Mesenchymal stem cell of Wharton's jelly (primary cell): ENCODE measurements around a stretch of chr7.

DNA sequence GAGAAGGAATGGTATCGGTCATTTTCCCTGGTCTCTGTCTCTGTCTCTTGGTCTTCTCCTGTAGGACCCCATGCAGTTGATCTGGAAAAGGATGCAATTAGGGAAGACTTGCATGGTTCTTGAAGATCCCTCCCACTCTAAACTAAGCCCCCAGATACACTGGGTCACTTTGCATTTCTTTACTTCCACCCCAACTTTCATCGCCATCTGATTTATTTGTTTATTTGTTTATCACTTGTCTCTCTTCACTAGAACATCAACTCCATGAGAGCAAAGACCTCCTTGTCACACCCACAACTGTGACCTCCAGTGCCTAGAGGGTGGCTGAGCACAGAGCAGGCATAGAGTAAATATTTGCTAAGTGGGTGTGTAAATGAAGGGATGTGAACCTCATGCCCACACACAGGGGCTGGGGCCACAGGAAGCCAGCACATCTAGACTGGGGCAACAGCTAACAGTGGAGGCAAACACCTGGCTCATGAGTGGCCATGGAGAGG lies 40.0 kb downstream of the AKR1B1 start:
- CAGE, long polyA plus RNA: no peak

DNA sequence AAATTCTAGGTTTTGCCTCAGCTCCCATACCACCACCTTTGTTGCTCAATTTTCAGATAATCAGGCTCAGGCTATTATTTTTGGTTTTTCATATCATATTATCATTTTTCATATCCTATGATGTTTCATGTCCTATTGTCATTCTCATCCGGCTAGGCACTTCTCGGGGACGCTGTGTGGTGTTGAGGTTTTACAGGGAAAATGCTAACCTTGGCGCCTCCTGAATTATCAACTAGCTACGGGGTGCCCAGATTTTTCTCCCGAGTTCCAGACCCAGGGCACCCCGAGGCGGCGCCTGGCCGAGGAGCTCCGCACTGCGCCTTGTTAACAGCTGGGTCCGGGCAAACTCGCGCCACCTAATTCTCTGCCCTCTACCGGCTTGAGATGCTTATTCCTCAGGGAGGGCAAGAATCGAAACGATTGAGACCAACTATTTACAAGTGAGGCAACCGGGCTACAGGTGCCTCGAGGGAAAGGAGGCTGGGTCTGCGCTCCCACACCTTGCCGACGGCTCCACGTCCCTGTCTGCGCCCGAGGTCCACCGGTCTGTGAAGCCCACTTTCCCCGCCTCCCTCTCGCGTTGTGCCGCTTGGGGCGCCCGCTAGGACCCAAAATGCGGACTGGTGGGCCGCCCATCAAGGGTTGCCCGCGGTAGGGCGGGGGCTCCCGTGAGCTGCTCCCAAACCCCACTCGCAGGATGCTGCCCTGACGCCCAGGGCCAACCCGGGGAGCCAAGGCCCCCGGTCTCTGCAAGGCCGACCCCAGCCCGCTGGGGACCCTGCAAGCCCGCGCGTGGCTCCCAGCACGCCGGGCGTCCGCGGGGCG lies 608 bp downstream of the AKR1B1 start:
- CAGE, long polyA plus RNA: no peak

- CAGE, long polyA plus RNA: no peak
These were observed 16.0 kb downstream of the AKR1B15 start for GRCh38 chr7:134564914-134565269.

- CAGE, long polyA plus RNA: no peak
These were observed 16.8 kb downstream of the AKR1B15 start for GRCh38 chr7:134565639-134566088.

- CAGE, long polyA plus RNA: no peak
These were observed 44.9 kb downstream of the AKR1B15 start for GRCh38 chr7:134593801-134594293.

GRCh38 chr7:134745354-134745654 lies 34.1 kb upstream of the CALD1 start:
- CAGE, long polyA plus RNA: no peak

DNA sequence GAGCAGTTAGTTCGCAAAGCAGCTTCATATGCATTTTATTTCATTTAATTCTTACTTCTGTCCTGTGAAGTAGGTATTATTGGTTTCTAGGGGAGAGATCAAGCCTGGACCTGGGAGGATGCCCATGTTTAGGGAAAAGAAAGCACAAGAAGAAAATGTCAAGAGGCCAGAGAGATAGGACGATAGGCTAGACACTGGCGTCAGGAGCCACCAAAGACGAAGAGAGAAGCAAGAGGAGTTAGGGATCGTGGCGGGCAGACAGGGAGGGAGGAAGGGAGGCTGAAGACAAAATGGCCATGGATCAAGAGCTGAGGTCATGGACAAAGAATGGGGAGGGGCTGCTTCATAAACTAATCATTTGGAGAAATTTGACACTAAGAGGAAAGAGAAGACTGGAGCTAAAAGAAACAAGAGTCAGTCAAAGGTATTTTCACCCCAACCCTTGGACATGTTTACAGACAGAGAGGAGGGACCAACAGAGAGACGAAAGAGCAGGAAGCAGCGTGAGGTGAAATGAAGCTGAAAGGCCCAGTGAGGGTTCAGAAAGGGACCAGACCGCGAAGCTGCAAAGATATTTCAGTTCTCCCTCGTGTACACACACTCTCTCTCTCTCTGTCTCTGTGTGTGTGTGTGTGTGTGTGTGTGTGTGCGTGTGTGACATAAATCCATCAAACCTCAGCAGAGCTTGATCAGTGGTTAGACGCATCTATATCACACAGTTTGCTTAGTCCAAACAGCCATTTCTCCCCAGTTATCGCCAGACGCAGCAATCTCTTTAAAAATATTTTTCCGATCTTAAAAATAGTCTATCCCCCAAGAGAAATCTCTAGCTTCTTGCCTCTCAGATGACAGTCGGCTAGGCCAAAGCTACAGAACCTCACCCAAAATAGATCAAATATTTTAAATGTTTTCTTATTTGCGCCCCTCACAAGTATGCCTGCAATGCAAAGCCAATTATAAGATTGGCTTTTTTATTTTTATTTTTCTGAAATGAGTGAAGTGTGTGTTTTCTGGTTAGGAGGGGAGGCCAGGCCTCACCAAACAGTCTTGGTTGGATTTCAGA lies 12.5 kb upstream of the CALD1 start:
- CAGE, long polyA plus RNA: no peak

- CAGE, long polyA plus RNA: no peak
These were observed 3.9 kb downstream of the CALD1 start for GRCh38 chr7:134783054-134784107.

DNA sequence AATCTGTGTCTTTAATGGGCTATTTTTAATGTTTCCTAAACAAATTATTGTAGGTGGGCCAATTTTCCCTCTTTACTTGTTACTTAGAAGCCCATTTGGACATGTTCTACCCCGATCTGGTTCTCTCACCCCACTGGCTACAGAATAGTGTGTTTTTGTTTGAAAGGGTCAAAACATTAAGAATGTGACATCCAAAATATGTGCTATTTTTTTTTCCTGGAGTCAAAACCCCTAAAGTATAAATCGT lies 32.2 kb downstream of the CALD1 start:
- CAGE, long polyA plus RNA: no peak

GRCh38 chr7:134907590-134908370 lies 78.5 kb upstream of the AGBL3 start:
- CAGE, long polyA plus RNA: no peak

- CAGE, long polyA plus RNA: no peak
These were observed 39.0 kb upstream of the AGBL3 start for GRCh38 chr7:134947094-134947933.

DNA sequence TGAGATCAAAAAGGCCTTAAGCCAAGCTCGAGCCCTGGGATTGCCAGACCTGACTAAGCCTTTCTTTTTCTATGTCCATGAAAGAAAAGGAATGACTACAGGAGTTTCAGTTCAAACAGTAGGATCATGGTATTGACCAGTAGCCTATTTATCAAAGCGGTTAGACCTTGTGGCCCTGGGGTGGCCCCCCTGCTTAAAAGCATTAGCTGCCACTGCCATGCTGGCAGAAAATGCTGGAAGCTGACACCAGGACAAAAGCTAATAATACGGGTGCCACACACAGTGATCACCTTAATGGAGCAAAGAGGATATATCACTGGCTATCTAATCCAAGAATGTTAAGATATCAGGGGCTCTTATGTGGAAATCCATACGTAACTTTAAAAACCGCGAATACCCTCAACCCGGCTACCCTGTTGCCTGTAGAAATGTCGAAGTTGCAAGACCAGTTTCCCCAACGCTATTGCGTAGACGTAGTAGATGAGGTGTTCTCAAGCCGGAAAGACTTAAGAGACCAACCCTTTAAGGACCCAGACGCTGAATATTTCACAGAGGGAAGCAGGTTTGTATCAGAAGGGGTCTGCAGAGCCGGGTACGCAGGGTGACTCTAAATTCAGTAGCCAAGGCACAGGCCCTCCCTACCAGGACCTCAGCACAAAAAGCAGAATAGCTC lies 7.8 kb upstream of the CYREN start:
- CAGE, long polyA plus RNA: no peak

DNA sequence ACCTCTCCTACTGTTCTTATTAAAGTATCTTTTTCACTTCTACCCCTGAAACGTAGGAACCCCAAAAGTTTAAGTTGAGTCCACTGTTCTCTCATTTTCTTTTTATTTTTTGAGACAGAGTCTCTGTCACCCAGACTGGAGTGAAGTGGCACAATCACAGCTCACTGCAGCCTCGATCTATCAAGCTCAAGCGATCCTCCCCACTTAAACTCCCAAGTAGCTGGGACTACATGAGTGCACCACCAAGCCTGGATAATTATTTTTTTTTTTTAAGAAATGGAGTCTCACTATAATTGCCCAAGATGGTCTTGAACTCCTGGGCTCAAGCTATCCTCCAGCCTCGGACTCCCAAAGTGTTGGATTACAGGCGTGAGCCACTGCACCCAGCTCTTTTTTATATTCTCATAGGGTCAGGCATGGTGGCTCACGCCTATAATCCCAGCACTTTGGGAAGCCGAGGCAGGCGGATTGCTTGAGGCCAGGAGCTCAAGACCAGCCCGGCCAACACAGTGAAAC lies 13.1 kb downstream of the CNOT4 start:
- CAGE, long polyA plus RNA: no peak

- CAGE, long polyA plus RNA: no peak
These were observed 9.5 kb upstream of the FAM180A start for GRCh38 chr7:135757741-135758919.

DNA sequence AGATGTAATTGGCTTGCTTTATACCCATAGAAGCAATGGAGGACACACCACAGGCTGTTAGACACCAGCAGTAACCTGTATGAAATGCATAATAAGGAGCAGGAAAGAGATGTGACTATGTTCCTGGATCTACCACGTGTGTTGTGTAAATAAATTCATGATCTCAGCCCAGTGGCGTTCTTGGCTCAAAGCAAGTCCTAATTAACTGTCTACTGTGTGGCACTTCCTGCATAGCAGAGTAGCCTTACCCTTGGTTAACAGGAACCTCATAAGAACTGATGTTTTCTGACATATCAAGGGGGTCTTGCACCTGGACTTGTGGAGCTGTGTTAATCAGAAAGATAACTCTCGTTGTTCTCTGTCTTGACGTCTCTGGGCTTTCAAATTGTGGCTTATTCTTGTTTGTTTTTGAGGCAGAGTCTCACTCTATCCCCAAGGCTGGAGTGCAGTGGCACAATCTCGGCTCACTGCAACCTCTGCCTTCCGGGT lies 25.7 kb upstream of the FAM180A start:
- CAGE, long polyA plus RNA: no peak

GRCh38 chr7:137874091-137874505 lies 27.3 kb upstream of the DGKI start:
- CAGE, long polyA plus RNA: no peak

- CAGE, long polyA plus RNA: no peak
These were observed 15.6 kb downstream of the CREB3L2 start for GRCh38 chr7:137985923-137986994.

GRCh38 chr7:138187142-138187461 lies 110.8 kb downstream of the AKR1D1 start:
- CAGE, long polyA plus RNA: no peak

DNA sequence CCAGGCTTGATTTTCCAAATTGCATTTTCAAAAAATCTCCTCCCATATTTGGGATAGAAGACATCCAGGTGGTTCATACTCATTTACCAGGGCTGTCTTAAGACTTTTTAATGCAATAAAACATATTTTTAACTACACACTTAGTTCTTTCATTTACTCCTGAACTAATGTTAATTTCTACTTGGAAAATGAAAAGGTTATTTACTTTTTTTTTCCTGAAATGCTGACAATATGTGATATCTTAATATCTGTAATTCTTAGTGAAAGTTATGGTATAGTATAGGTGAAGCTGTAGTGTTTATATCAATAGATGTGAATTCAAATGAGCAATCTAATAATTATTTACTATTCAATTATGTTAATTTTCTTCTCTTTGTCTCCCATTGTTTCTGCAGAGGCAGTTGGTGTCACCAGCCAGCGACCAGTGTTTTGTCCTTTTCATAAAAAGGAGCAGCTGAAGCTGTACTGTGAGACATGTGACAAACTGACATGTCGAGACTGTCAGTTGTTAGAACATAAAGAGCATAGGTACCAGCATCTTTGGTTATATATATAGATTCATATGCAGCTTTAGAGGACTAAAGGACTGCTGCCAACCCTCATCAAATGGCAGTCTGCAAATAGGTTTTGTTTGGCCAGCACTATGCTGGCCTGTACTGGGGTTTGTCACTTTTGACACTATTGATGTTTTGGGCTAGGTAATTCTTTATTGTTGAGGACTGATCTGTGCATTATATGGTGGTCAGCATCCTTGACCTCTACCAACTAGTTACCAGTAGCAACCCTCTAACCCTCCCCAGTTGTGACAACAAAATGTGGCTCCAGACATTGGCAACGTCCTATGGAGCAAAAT lies 59.0 kb downstream of the TRIM24 start:
- CAGE, long polyA plus RNA: no peak

- CAGE, long polyA plus RNA: no peak
These were observed 105.2 kb downstream of the TRIM24 start for GRCh38 chr7:138564854-138566002.